Measurements from ENCODE around the gene HNMT.

GRCh38 chr2:134143386-134144546, 110.1 kb upstream of the MGAT5 start:
- PRO-cap: no peak
- RAMPAGE, long total RNA, 4 experiments: start-site peak on the plus strand in 1 of 4 experiments, at chr2:134143696-134144300 at its widest, 27 reads per replicate

DNA sequence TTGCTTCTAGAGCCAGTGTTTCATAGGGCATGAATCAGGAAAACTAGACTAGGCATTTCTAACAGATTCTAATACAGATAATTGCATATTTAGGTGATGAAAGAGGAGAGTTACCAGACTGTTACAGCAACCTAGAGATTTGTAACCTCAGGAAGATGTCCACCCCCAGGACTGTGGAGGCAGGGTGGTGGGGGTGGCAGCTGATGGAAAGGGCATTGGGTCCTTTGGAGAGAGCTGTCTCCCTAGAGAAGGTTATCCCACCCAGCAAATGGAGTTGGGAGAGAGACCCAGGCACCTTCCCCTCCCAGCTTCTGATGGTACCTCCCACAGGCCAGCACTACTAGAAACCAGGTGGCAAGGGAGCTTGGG, 75.7 kb upstream of the MGAT5 start:
- PRO-cap: no peak
- RAMPAGE, long total RNA, 4 experiments: start-site peak on the plus strand in 1 of 4 experiments, centred at position 145 of the sequence, 15 reads per replicate

GRCh38 chr2:134294756-134295046, 40.8 kb downstream of the MGAT5 start:
- PRO-cap: no peak
- RAMPAGE, long total RNA, 4 experiments: no peak in any of the 4 experiments

DNA sequence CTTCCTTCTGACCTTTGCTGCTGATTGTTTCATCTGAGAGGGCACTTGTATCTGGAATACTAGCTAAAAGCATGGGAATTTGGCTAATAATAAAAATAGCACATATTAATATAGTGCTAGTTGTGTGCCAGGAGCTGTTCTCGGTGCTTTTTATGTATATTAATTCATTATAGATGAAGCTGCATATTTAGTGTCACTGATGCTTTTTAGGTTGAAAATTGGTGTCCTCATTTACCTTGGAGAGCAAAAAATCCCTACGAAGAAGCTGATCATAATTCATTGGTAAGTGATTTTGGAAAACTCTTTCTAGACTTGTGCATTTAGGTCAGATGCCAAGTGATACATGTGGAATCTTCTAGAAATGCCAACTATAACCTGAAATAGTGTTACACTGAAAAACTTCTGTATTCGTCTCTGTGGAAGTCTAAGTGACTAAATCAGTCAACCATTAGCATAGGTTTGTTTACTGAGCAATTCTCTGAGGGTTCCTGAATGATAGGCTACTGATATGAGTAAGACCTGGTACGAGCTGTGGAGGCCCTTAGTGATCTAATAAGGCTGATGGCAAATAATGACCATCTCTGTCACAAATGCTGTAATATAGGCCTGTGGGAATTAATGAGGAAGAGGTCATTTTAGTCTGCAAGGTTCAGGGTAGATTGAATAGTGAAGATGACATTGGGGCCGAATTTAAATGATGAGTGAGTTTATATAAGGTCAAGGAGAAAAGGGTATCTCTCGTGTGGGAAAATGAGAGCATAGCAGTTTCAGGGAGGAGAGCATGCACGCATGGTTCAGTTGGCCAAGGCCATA, 82.3 kb downstream of the MGAT5 start:
- PRO-cap: no peak
- RAMPAGE, long total RNA, 4 experiments: start-site peak on the plus strand in 2 of 4 experiments, centred at positions 291 to 451 of the sequence, 7 to 9 reads per replicate

- PRO-cap: no peak
- RAMPAGE, long total RNA, 4 experiments: no peak in any of the 4 experiments
Observed at GRCh38 chr2:134655904-134656328, 62.9 kb downstream of the TMEM163 start.

DNA sequence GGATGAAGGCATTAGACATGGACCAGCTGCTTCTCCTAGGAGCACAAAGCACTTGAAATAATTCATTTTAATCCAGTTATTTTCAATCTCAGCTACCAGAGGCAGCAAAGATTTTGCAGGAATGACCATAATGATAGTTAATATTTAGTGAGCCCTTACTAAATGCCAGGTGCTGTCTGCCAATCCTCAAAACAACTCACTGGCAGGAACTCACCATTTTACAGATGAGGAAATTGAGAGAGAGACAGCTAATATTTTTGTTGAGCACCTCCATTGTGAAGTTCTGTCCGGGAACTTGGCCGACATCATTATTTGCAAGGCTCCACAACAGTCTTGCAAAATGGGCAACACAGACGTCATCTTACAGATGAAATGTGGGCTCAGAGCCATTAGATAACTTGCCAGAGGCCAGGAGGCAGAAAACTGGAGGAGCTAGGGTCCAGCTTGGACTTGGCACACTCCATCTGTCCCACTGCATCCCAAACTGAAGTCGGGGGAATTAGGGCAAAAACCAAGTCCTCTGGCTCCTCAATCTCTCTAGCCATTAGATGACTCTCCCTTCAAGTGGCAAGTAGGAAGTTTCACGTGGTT, 31.9 kb downstream of the ACMSD start:
- PRO-cap: no peak
- RAMPAGE, long total RNA, 4 experiments: no peak in any of the 4 experiments

DNA sequence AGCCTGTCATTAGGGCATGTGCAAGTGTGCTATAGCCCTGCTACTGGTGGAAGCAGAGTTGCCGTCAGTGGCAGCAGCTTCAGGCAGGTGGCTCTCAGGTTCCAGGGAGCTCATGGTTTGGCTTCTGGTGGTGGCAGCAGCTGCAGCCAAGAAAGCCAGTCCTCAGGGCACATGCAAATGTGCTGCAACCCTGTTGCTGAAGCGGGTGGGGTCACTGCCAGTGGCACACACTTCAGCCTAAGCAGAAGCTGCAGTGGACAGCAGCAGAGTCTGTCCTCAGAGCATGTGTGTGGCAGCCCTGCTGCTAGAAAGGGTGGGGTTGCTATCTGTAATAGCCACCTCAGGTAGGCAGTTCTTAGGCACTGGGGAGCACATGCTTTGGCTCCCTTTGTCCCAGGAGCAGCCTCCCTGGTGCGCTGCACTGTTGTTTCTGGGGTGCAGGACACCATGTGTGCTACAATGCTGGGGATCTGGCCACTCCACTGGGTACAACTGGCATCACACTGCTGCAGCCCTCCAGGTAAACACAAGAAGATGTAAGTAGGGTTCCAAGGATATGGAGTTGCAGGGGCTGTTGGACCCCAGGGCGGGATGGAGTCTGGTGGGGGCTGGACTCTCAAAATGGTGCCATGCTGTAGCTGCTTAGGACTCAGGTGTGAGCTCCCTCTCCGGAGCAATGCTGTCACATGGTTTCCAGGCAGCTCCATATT, 57.1 kb downstream of the CCNT2 start:
- PRO-cap: bidirectional peak, plus-strand start at position 244 of the sequence, minus-strand start at position 92 of the sequence
- RAMPAGE, long total RNA, 4 experiments: start-site peak on the plus strand in 1 of 4 experiments, centred at position 240 of the sequence, 7 reads per replicate

GRCh38 chr2:135602468-135602955, 71.2 kb downstream of the R3HDM1 start:
- PRO-cap: no peak
- RAMPAGE, long total RNA, 4 experiments: no peak in any of the 4 experiments

GRCh38 chr2:135875257-135876253, 688 bp downstream of the MCM6 start:
- PRO-cap: unidirectional peak, plus-strand start at chr2:135875788
- RAMPAGE, long total RNA, 4 experiments: no peak in any of the 4 experiments

- PRO-cap: no peak
- RAMPAGE, long total RNA, 4 experiments: no peak in any of the 4 experiments
Observed at GRCh38 chr2:135960973-135961245, 24.5 kb downstream of the DARS1 start.

GRCh38 chr2:135997286-135997854, 11.9 kb upstream of the DARS1 start:
- PRO-cap: no peak
- RAMPAGE, long total RNA, 4 experiments: no peak in any of the 4 experiments

DNA sequence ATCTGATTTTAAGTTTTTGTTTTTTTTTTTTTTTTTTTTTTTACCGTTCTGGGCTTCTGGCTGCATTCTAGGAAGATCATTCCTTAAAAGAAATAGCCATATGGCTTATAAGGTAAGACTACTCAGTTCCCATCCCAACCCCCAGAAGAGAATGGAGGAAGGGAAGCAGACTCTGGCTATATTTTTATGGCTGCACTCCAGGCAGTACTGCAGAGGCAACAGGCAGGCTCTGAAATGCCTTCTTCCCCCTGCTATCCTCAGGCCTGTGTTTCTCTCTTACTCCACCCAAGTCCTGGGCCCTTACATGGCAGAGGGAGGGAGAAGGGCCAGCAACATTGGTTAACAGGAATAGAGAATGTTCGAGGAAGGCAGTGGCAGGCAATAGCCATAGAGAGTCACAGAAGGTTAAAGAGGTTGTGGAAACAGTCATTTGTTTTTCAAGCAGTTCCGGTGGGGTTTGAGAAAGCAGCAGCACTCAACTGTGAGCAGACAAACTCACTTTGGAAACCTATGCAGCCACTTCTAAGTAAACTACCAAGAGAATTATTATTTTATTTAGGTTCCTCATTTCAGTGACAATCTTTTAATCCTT, 15.0 kb upstream of the DARS1 start:
- PRO-cap: no peak
- RAMPAGE, long total RNA, 4 experiments: no peak in any of the 4 experiments

GRCh38 chr2:136024890-136026214, 39.9 kb upstream of the DARS1 start:
- PRO-cap: no peak
- RAMPAGE, long total RNA, 4 experiments: no peak in any of the 4 experiments

DNA sequence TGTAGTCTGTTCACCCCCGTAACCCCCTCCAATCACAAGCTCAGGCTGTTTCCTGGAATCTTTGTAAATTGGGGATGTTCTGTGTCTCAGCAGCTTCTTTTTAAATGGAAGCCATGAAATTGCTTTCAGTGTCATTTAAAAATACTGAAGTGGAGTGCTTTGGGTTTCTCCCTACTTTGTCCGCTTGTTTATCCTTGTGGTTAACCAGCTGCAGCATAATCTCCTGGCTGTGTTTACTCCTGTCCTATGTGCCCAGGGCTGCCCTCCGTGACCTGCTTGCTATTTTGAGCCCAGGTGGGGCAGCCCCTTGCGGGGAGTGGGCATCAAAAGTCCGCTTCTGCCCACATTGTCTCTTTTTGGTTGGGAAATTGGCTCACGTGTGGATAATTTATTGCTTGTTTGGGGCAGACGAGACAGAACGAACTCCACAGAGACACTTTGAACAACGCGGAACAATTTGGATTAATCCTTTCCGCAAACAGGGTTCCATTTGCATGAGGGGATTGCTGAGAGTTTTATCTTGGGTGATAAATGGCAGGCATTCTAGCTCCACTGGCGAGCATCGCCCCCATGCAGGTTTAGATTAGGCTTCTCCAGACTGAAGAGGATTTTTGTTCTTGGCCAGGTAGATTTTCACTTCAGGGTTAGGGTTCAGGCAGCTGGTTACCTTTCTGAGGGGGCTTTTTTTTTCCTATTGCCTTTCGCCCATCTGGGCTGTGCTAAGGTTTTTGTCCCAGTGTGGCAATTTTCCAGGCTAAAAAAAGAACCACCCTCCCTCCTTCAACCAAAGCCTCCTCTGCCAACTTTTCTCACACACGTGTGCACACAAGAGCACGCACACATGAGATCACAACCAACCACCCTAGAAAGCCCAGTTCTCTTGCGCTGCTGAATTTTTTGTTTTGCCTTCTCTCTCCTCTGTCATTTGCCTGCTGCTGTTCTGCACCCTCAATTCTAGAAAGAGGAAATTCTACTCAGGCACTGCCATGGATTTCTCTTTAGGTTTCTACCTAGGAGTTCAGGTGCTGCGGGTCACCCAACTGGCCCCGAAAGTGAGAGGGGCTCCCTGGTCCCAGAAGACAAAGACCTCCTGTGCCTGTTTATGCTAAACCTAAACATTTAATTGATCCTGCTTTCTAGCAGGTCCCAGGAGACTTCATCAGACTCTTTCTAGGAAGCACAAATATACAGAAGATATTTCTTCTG, 8.3 kb upstream of the CXCR4 start:
- PRO-cap: unidirectional peak, plus-strand start at position 924 of the sequence
- RAMPAGE, long total RNA, 4 experiments: no peak in any of the 4 experiments

DNA sequence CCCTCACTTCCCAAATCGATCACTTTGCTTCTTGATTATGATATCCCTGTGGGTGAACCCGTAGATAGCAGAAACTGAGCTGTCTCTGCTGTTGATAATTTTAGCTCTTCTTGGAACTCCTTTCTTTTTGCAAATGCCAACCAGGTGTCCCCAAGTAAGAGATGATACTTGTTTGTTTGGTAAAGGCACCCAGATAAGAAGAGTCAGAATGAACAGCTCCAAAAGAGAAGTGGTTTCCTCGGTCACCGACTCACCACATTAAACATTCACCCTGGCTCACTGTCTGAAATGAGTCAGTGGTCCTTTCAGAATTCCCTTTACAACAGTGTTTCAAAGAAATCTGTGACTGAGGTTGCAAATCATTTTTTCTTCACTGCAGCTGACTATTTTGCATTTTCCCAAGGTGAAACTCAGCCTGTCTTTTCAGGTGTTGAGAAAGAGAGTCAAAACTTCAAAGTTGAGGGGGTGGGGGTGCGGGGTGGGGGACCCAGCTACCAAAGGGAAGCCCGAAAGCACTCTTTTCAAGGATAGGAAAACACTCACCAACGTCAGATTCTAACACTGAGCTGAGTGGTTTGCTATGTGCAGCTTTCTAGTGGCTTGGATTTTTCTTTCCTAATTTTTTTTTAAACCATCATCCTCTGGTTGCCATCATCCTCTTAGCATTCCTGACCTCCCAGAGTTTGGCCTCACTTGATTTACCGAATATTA, 16.3 kb upstream of the CXCR4 start:
- PRO-cap: bidirectional peak, plus-strand start at position 222 of the sequence, minus-strand start at position 129 of the sequence
- RAMPAGE, long total RNA, 4 experiments: no peak in any of the 4 experiments

- PRO-cap: bidirectional peak, plus-strand start at chr2:136206966, minus-strand start at chr2:136206760
- RAMPAGE, long total RNA, 4 experiments: no peak in any of the 4 experiments
Observed at GRCh38 chr2:136206492-136207060, 88.6 kb upstream of the CXCR4 start.

- PRO-cap: no peak
- RAMPAGE, long total RNA, 4 experiments: no peak in any of the 4 experiments
Observed at GRCh38 chr2:136280984-136282081, 163.4 kb upstream of the CXCR4 start.

DNA sequence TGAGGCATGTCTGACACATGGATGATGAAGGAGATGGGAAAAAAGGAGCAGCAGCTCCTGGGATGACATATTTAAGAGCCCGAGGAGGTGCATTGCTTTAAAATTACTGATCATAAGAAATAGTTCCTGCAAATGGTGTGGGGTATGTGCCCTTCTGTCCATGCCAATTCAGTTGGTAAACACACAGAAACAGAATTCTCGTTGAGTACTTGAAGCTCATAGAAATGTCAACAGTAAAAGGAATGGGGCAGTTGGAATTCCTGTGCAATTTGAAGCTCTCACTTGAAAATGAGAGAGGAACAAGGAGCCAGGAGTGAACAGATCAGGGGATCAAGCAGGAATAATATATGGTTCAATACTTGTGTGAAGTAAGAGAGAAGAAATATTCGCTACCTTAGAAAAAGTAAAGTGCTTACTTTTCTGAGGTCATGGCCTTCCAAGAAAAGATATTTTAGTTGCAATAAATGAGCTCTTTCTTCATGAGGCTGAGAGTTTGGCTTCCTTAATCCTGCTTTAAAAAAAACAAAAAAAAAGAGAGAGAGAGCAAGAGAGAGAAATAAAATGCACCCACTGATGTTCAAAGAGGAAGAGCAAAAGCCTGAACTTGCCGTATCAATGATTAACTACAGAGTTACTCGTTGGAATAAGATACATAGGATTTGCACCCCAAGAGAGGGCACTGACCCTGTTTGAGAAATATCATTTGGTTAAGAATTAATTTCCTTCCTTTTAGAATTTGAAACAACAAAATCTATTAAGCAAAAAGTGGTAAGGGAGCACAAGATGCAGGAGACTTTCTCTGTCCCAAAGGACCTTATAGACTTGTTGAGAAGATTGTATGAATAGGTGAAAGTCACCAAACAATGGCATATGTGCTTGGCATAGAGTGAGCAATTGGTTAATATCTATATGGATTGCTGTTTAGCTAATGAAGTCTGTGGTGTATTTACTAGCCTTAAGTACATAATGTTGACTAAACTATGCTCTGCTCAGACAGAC, 21.7 kb upstream of the HNMT start:
- PRO-cap: no peak
- RAMPAGE, long total RNA, 4 experiments: no peak in any of the 4 experiments

DNA sequence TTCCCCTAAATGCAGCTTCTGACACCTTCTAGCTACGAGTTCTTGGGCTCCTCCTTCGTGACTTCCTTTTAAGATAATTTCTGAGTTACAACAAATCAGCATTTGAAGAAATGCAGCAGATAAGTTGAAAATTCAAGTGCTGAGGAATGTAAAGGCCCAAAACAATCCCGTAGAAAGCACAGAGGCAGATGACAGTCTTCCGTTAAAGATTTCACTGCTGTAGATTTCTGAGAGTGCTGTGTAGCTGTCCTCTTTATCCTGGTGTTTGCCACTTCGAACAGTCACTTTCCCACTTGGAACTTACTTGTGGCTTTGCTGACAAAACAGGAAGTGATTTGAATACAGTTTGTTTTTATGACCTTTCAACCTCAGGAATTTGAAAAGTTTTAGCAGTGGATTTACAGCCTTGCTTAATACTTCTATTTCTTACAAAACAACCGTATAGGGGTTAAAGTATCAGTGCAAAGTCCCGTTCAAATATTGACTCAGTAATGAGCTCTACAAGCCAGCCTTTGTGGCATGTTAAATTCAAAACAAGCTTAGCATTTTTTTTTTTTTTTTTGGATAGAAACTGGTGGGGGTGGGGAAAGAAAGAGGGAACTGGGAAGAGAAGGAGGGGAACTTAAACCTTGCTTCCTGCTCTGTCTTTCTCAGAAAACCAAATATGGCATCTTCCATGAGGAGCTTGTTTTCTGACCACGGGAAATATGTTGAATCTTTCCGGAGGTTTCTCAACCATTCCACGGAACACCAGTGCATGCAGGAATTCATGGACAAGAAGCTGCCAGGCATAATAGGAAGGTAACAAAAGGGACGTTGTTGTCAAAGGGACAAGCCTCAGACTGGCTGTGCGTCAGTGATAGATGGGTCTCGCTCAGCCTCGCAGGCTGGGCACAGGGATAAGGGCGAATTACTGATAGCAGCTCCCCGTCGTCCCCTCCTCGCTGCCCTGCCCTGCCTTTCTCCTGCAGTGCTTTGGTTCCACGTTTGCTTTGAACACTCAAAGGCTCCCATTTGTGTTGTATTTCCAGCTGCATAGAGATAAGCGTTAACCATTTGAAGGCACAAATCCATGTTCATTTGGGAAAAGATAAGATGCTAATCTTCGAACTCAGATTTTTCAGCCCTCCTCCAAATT, at the start of gene HNMT:
TSS of gene HNMT (plus strand) at position 646 of the 1,138 bp plus-strand sequence.
- PRO-cap: bidirectional peak, plus-strand start at position 596 of the sequence, minus-strand start at position 267 of the sequence; unidirectional peak, plus-strand start at position 734 of the sequence; unidirectional peak, plus-strand start at position 738 of the sequence; bidirectional peak, plus-strand start at position 851 of the sequence, minus-strand start at position 889 of the sequence; bidirectional peak, plus-strand start at position 919 of the sequence, minus-strand start at position 967 of the sequence
- RAMPAGE, long total RNA, 4 experiments: start-site peak on the plus strand in 4 of 4 experiments, centred at positions 612 to 736 of the sequence, 22 to 620 reads per replicate

GRCh38 chr2:138028572-138028919, 64.3 kb downstream of the HNMT start:
- PRO-cap: no peak
- RAMPAGE, long total RNA, 4 experiments: no peak in any of the 4 experiments

All from transverse colon (tissue), 4 donors.